ENCODE data around the genes EVL and DEGS2.

- RRBS, 2 experiments, result no CpG with 5 or more reads among the region's 31 CpGs
Observed at GRCh38 chr14:99320634-99321287, 48.8 kb upstream of the BCL11B start.

- RRBS, 2 experiments, result no CpG with 5 or more reads among the region's 7 CpGs
Observed at GRCh38 chr14:99412129-99412590, 68.5 kb downstream of the SETD3 start.

DNA sequence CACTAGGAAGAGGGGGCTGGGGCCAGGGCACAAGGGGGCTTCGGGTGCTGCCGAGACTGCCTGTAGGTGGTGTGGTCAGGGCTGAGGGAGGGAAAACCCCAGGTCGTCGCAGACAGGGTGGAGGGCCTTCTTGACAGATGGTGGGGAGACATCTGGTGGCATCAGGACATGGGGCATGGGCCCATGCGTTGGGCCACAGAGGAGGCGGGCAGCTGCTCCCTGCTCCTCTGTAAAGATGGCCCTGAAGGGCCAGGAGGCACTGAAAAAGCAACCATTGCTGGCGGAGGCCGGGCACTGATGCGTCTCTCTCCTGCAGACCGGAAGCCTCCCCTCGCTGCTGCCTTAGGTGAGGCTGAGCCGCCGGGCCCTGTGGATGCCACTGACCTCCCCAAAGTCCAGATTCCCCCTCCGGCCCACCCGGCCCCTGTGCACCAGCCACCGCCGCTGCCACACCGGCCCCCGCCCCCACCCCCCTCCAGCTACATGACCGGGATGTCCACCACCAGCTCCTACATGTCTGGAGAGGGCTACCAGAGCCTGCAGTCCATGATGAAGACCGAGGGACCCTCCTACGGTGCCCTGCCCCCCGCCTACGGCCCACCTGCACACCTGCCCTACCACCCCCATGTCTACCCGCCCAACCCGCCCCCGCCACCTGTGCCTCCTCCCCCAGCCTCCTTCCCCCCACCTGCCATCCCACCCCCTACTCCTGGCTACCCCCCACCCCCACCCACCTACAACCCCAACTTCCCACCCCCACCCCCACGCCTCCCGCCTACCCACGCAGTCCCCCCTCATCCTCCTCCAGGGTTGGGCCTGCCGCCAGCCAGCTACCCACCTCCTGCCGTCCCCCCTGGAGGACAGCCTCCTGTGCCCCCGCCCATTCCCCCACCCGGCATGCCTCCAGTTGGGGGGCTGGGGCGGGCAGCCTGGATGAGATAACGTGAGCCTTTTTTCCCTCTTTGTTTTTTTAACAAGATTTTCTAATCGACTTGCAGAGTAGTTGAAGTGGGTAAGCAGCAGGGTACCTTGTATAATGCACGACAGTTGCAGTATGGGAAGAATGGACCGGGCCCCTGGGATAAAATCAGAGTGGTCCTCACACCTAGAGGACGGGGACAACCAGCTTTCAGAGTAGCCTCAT, 29.0 kb downstream of the CCNK start:
- RRBS, 2 experiments, result 90 to 93% methylated on average over 3 to 8 of the region's 40 CpGs

GRCh38 chr14:99511461-99512576, 30.6 kb downstream of the CCNK start:
- RRBS, 2 experiments, result 61 to 71% methylated on average over 4 to 6 of the region's 22 CpGs

DNA sequence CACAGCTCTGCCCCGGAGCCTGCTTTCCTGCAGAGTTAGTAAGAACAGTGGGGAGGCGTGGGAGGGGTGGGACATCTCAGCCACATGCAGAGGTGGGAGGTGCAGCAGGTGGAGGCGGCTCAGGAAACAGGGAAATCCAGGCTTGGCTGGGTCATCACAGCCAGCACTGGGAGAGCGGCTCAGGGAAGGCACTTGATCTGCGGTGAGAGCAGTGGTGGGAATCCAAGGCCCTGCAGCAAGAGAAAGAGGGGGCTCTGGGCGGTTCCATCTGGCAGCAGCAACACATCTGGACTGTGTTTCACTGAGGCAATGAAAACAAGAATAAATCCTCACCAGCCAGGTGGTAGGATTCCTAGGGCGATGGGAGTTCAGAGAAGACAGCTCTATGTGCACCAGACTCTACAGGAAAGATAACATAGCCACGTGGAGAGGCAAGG, 57.7 kb downstream of the CCDC85C start:
- RRBS, 2 experiments, result no CpG with 5 or more reads among the region's 8 CpGs

DNA sequence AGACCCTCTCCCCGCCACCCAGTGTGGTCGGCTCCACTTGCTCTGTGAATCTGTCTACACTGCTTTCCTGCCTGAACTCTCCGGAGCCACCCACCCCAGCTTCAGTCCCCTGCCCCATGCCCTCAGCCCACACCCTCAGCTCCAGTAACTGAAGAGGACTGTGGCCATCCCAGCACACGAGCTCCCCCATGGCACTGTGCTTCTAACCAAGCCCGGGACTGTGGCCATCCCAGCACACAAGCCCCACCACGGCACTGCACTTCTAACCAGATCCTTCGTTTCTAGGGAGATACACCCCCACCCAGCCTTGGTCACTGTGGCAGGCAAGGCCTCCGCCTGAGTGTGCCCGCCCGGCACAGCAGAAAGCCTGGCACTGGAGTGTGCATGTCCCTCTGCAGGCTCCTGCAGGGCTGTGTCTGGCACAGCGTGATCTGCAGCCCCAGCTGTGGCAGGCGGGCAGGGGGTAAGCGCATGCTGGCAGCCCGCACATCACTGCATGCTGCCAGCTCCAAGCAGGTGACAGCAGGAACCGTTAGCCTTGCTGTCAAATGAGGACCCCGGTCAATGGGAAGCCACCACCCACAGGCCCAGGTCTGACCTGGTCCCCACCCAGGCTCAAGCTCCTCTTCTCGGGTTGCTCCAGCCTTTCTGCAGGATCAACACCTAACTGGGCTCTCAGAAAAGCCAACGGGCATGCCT, 49.8 kb downstream of the CCDC85C start:
- RRBS, 2 experiments, result no CpG with 5 or more reads among the region's 18 CpGs

GRCh38 chr14:99576173-99576890, 27.7 kb downstream of the CCDC85C start:
- RRBS, 2 experiments, result no CpG with 5 or more reads among the region's 10 CpGs

- RRBS, 2 experiments, result no CpG with 5 or more reads among the region's 17 CpGs
Observed at GRCh38 chr14:99670824-99671692, 13.0 kb upstream of the CYP46A1 start.

DNA sequence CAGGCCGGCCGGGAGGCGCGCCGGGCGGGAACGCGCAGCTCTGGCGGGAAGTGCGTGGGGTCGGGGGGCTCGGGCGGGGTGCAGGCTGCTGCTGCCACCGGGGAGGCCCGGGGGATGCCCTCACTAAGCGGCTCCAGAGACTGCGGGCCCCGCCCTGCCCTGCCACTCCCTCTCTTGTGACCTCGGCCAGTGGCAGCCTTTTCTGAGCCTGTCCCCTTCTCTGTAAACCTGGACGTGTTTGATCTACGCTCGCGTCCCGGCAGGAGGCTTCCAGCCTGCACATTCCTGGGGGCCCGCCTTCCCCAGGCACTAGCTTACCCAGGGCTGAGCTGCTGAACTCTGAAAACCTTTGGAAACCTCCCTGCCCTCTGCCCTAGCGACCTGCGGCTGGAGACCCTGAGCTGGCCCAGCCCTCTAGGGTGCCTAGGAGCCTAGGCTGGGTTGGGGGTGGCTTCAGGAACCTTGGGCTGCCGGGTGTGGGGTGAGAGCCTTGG, 46.4 kb downstream of the CYP46A1 start:
- RRBS, 2 experiments, result 1 to 2% methylated on average over 9 of the region's 28 CpGs

- RRBS, 2 experiments, result no CpG with 5 or more reads among the region's 8 CpGs
Observed at GRCh38 chr14:99949405-99949883, 115.8 kb upstream of the EVL start.

DNA sequence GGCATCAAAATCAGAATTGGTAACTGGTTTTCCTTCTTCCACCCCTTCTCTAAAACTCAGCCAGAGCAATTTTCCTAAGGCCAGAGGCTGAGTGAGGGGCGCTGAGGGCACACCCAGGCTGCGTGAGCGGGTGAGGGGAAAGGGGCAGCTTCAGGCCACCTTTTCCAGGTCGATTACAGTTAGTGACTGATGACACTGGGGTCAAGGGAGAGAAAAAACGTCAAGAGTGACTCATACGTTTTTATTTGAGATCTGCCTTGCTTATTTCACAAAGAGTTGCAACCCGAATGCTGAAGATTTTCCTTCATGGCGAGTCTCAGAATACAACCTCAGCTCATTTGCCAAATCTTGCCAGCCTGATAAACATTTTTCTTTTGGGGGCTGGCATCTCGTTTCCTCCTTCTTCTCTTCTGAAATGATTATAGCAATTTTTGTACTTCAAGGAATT, 46.7 kb upstream of the EVL start:
- RRBS, 2 experiments, result no CpG with 5 or more reads among the region's 9 CpGs

DNA sequence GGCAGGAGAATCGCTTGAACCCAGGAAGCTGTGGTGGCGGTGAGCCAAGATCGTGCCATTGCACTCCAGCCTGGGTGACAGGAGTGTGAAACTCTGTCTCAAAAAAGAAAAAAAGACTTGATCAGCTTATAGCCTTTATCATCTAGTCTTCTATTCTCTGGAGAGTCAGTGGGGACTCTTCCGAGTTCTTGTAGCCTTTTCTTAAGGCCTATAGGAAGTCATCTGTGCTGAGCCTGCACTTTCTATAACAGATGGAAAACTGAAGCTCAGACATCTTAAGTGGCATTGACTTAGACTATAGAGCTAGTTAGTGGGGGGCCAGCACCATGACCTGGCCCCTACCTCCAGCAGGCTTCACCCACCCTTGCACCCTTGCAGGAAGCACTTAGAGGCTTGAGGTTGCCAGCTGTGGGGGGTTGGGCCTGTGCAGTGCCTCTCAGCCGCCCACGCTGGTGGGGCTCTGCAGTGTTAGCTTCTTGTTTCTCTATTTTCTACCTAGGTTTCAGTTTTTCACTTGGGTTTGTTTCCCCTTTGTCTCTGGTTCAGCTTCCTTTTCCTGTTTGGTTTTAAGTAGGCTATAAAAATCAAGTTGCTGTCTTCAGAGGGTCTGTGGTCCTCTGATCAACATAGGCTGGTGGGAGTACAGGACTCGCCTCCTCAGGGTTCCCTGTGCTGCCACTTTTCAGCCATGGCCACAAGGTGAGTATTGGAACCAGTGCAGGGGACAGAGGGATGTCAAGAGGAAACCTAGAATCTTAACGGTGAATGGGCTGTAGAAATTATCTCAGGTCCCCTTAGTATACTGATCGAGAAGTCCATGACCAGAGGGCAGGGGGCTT, at the start of gene EVL:
EVL (plus strand) TSS at position 610 of the 839 bp plus-strand sequence.
- RRBS, 2 experiments, result no CpG with 5 or more reads among the region's 9 CpGs

GRCh38 chr14:100079052-100079785, 14.0 kb downstream of the EVL start:
- RRBS, 2 experiments, result no CpG with 5 or more reads among the region's 10 CpGs

- RRBS, 2 experiments, result no CpG with 5 or more reads among the region's 25 CpGs
Observed at GRCh38 chr14:100132513-100133159, 26.8 kb downstream of the DEGS2 start.

DNA sequence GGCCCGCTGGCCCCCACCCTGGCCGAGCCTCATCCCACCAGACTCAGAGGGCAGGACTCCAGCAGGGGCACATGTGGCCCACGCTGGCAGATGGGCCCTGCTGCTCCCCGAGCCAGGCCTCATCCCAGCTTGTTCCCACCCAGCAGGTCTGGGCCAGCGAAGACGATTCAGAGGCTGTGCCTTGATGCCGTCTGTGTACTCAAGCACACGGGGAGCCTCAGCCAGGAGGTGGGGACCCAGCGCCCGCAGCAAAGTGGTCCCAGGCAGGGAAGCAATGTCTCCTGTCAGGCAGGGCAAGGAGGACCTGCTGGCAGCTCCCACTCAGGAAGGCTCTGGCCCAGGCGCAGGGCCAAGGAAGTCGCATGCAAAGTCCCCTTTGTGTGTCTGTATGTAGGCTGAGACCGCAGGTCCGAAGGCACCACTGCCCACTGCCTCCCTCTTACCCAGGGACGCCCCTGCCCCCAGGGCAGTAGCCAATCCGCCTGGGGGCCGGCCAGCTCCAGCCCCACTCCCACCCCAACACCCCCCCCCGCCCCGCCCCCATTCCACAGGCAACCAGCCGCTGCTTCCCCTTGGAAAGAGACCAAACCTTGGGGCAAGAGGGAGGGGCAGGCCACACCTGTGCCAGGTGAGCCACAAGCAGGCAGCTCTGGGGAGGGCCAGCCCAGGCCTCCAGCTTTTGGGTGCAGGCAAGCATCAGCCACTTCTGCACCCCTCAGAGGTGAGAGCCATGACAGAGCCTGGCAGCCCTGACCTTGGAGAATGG, 9.4 kb downstream of the DEGS2 start:
- RRBS, 2 experiments, result no CpG with 5 or more reads among the region's 20 CpGs

GRCh38 chr14:100159373-100159955, at the start of gene DEGS2:
Gene DEGS2, minus strand, starts transcription at chr14:100159645.
- RRBS, 2 experiments, result 1% methylated on average over 38 of the region's 76 CpGs

GRCh38 chr14:100221550-100222208, 17.3 kb upstream of the YY1 start:
- RRBS, 2 experiments, result no CpG with 5 or more reads among the region's 15 CpGs

- RRBS, 2 experiments, result no CpG with 5 or more reads among the region's 9 CpGs
Observed at GRCh38 chr14:100279345-100279951, 26.8 kb downstream of the SLC25A29 start.

GRCh38 chr14:100281059-100281641, 25.1 kb downstream of the SLC25A29 start:
- RRBS, 2 experiments, result no CpG with 5 or more reads among the region's 6 CpGs

DNA sequence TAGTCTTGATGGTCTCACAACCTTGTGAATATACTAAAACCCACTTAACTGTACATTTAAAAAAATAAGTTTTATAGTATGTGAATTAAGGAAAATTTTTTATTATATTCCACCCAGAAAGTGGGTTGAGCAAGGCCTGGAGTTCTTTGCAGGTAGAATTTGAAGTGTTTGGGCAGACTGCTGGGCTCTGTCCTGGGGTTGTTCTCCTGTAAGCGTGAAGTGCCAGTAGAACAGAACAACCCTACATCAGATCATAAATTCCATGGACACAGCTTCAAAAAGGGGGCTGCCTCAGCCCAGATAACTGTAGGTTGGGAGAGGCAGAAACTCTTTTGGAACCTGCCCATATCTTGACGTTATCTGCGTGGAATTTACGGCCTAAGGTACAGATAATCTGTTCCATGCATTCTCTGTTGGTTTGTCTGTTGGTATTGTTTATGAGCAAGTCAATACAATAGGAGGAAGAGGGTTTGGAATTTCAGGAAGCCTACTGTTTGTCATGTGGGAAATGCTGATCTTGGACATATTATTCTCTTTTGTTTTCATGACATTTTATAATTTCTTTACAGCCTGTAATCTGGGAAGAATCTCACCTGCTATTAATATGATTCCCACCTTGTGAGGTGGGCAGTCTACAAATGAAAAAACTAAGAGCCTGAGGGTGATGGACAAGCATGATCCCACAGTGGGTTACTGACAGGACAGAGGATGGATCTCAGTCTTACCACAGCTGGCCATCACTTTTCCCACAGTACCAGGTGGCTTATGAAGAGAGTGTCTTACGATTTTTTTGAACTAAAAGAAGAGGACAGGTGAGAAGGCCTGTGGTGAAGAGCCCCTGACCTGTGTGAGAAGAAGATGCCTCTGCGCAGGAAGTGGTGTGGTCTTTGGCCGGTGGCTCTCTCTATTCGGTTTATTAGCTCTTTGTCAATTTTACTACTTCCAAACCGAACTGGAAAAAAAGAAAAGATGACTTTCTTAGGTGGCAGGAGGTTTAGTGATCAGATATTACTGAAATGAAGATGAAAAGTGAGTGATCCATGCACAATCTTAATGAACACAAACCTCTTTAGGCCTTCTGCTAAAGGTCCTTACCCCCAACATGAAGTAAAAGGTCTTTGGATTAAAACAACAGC, 15.1 kb downstream of the WARS1 start:
- RRBS, 2 experiments, result no CpG with 5 or more reads among the region's 9 CpGs

Measured in bronchial epithelial cell (primary cell).